Brain (tissue), 1 donor: ENCODE results near the genes SYNE1, TIAM2 and CLDN20.

DNA sequence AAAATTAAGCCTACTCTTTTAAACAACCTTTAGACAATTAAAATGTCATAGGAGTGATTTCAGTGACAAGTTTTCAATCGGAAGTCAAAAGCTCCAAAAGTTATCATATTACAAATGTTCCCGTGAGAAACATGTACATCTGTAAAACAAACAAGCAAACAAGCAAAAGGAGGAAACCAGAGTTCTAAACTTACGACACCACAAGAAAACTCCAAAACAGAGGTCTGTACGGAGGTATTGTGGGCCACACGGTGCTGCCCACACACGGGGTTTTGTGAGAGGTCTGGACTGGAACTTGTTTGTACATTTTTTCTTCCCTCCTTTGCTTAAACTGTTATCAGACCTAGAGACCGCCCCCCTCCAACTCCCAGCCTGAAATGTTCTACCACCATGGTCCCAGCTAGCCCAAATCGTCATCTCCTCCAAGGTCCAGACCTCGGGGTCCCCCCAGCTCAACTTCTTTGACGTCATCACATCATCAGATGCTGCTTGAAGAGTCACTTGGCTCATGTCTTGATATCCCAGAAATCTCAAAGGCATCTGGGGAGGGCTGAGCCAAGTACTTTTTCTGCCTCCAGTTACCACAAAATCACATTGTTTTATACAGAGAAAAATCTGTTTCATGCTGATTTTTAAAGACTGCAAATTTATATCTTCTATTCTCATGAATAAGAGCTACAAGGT lies 2.9 kb upstream of the CCDC170 start:
- RRBS: no CpG with 5 or more reads among the region's 10 CpGs

DNA sequence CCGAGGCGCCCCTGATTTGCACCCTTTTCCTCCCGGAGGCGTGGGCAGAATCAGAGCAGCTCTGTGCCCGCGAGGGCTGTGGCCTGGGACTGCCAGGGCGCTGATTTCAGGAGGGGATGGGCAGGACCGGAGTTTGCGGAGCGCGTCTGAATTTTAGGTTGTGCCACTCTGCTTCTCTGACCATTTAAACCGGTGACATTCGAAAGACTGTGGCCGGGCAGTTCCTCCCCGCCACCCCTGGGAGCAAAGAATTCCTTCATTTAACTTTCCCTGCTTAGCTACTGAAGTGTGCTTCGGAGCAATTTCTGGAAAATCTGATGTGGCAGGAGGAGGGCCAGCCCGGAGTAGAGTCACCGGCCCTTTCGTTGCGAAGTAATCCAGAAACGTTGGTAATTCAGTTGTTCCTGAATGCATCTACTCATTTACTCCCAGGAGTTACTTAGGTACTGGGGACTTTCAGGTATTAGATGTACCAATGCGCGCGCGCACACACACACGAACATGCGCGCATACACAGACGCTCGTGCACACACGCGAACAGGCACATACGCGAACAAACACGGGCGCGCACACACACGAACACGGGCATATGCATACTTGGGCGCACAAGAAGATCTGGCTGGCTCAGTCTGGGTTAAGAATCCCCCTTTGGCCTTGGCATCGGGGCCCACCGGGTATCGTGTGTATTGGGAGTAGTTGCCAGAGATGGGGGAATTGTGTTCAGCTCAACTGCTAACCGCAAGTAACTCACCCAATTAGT lies 611 bp downstream of the CCDC170 start:
- RRBS: under 1% methylated on average over 10 of the region's 44 CpGs

- RRBS: no CpG with 5 or more reads among the region's 5 CpGs
Observed at GRCh38 chr6:151633548-151633953, 139.7 kb downstream of the CCDC170 start.

DNA sequence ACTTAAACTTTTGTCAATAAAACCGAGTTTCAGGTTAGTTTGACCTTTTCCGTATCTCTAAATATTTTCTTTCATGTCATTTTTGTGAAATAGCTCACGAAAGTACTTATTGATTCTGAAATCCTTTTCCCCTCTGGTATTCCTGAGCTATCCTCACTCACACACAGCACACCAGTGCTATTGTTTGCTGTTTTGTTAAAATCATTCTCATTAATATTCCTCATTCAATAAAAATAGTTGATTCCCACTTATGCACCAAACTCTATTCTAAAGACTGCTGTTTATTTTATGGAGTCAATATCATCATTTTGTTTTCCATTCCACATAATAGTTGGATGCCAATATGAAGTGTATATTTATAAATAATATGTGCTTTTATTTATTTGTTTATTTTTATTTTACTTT lies 149.2 kb upstream of the ESR1 start:
- RRBS: no CpG with 5 or more reads among the region's 3 CpGs

DNA sequence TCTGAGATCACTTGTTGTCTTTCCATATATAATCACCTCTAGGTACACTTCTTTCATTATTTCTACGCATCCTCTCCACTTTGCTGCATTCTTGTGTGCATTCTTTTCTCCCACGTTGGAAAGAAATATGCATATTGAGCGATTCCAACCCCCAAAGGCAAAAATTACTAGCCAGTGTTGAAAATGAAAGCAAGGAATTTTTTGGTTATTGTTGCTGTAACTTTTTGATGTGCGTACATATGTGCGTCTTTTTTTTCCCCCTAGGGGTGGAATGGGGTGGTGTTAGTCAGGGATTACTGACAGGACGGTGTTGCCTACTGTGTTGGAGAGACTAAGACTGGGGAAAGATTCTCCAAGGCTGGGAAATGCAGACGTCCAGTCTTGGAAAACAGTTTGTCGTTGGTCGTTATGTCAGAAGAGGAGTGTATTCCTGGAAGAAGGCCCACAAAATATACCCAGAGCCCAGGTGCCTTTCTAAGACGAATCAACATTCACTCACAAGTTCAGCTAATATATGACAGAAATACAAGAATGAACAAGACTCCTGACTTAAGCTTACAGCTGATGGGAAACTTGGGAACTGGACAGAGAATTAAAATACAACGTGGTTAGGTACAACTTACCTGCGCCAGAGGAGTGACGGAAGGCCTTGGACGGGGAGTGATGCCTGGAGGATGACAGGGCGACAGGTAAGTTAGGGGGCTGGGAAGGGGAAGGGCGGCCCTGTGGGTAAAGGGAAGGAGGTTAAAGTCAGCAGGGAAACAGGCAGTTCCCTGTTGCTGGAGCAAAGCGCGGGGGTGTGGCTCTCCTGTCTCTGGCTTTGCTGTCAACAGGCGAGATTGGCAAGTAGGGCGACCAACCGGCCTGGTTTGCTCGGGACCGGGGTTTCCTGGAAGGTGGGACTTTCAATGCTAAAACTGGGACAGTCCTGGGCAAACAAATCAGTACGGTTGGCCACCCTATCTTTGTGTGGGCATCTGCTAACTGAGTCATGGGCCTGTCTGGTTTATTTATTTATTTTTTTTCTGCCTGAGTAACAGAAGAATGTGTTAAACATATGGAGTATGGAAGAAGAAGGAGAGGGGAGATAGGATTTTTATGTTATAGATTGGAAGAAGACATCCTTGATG lies 43.9 kb upstream of the ESR1 start:
- RRBS: no CpG with 5 or more reads among the region's 24 CpGs

DNA sequence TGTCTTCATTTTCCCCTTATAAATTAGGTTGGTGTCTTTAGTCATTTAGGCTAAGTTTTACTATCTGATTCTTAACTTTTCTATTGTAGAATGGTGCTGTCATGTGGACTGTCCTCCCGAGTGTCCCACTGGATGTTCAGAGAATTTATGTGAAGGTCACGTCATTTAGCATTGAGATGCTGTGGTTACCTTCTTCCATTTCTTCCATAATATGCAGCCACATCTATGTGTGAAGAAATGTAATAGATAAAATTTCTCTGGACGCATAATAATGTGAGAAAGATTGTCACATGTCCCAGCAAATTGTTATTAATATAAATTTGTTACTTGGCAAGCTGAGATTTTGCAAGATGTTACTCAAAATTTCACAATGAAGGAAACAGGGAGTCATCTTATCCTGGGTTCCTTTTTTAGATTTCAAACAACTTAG lies 3.5 kb downstream of the ESR1 start:
- RRBS: no CpG with 5 or more reads among the region's 3 CpGs

DNA sequence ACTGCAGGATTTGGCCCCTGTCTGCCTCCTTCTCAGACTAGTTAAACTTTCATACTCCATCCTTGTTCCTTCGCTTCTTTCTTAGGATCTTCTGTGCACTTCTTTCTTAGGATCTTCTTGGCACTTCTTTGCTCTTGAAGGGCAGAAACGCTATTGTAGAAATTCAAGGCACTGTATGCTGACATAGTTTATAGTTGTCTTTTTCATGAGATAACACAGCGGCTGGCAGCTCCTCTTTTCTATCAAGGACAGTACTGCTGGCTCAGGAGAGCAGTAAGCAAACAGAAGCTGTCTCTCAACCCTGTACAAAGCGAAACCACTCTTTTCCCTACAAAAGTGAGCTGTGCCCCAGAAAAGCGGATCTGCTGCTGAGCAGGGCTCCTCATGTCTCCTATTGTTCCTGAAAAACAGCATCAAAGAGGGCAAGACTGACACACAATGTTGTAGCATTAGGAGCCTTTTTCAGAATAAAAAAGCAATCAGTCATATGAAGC lies 255.7 kb downstream of the ESR1 start:
- RRBS: no CpG with 5 or more reads among the region's 5 CpGs

- RRBS: no CpG with 5 or more reads among the region's 13 CpGs
Observed at GRCh38 chr6:152277684-152278470, 359.3 kb downstream of the SYNE1 start.

DNA sequence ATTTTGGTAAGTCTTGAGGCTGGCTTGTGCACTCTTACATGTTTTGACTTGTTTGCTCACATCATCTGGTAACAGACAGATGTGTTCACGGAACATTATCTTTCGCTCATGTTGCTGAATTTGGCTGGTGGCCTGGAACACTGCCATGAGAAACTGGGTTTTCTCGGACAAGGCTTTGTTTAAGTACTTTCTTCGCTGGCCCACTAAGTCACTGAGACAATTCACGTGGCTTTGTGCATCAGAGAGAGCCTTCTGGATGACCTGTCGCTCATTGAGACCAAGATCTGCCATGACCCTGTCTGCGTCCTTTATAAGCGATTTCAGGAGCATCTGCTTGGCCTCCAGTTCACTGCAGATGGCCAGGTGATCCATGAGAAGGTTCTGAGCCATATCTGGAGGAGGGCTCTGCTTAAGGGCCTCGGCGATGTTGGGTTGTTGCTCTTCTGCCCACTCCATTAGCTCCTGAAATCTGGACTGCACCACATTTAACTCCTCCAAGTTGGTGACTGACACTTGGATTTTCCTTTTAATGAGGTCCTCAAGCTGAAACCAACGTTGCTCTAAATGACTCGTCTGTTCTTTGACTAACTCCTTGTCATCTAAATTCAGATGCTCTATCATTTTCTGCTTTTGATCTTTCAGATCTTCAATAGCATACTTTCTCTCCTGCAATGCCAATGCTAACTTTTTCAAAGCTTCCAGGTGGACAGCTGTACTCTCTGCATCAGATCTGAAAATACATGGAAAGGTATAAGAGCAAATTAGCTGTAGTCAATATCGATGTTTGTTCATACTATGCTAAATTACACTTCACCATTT lies 305.8 kb downstream of the SYNE1 start:
- RRBS: no CpG with 5 or more reads among the region's 13 CpGs

GRCh38 chr6:152378047-152378768 lies 259.0 kb downstream of the SYNE1 start:
- RRBS: no CpG with 5 or more reads among the region's 5 CpGs

GRCh38 chr6:152636731-152637534 lies at the start of gene SYNE1:
SYNE1 (minus strand) TSS chr6:152637362.
- RRBS: 2% methylated on average over 43 of the region's 73 CpGs

DNA sequence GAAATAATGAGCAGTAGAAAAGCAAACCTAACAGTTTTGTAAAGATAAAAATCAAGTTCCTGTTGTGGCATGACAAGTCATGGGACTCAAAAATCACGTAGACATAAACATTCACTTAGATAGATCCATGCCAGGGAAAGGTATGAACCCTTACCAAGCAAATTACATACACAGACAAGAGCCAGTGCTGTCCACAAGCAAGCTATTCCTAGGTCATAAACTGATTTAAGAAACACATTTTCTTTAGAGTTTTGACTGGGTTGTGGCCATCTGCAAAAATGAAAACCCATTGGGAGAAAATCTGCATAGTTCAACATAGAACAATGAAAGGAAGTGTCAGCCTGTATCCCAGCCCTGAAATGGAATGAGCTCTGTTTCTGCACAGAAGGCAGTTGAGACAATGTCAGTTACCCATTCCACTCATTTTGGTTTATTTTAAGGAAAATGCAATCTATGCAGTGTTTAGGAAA lies 2.1 kb upstream of the MYCT1 start:
- RRBS: no CpG with 5 or more reads among the region's 1 CpG

- RRBS: no CpG with 5 or more reads among the region's 2 CpGs
Observed at GRCh38 chr6:153597086-153597399, 442.0 kb upstream of the OPRM1 start.

DNA sequence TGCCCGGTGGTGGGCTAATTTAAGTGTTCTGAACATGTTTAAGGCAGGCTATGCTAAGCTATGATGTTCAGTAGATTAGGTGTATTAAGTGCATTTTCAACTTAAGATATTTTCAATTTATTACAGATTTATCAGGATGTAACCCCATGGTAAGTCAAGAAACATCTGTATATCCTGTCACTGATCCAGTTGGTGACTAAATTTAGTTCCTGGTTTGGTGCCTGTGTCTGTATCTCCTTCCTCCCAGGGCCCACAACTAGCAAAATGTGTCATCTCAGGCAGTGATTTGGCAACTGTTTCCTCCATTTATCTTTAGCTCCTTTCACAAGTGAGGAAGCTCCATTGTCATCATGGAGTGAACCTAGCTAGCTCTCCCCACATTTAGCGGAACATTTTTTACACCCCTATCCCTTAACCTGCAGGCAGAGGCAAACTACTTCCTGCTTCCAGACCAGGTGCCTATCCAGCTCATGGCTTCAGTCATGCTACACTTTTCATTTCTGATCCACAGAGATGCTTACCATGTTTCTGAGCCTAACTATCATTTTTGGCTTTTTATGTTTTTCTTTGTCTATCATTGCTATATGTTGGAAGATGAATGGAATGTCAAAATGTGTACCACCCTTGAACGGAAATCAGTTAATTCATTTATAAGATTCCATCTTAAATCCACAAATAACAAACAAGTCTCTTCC lies 99.5 kb downstream of the IPCEF1 start:
- RRBS: no CpG with 5 or more reads among the region's 3 CpGs

GRCh38 chr6:154820087-154820435 lies 86.8 kb downstream of the SCAF8 start:
- RRBS: no CpG with 5 or more reads among the region's 2 CpGs

GRCh38 chr6:154995164-154996207 lies at the start of gene TIAM2:
TIAM2 (plus strand) TSS chr6:154995315.
- RRBS: 3% methylated on average over 67 of the region's 125 CpGs

GRCh38 chr6:155106615-155107402 lies 111.7 kb downstream of the TIAM2 start:
- RRBS: no CpG with 5 or more reads among the region's 13 CpGs

DNA sequence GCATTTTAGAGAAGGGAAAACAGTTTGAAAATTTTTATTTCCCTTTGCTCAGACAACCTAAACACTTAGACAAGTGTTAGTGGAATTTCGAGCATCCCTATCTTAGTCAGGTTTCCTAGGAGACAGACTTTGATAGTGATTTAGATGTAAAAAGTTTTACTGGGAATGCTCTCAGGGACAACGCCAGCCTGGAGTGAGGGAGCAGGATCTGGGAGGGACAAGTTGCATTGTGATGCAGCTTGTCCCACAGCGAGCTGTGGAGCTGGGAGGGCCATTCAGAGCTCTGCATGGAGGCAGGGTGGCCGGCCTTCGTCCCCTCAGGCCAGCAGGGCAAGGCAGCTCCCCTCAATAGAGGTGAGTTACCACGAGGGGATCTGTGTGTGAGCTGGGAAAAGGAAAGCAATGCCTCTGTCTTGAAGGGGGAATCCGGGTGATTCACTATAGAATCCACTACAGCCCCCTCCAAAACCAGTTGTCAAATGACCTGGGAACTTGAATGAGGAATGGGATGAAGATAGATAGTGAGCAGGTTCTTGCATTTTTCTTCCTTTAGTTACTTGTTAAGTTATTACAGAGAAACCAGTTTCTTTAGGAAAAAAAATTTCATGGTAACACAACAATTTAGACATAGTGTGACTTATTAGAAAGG lies 114.8 kb upstream of the CLDN20 start:
- RRBS: no CpG with 5 or more reads among the region's 7 CpGs

GRCh38 chr6:155263641-155264014 lies at the start of gene CLDN20:
CLDN20 (plus strand) TSS chr6:155264013.
- RRBS: no CpG with 5 or more reads among the region's 3 CpGs

DNA sequence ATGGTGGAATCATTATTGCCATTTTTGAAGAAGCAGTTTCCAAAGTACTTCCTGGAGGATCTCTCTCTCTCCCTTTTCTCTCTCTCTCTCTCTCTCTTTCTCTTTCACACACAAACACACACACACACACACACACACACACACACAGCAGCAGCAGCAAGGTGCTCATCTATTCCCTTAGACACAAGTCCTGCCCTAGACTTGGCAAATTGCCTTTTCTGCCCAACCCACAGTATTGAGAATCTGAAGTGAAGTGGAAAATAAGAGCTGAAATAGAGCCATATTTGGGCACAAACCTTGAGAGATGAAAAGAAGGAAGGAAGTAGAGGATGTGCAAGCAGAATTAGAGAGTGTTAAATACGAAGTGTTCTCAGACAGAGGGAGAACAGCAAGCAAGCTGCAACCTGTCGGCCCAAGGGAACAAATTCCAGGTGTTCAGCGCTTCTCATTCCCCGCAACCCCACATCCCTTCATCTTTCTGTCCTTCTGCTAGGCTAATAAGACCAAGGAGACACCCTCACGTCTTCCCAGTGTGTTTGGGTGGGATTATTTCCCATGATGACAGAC lies 557.5 kb upstream of the NOX3 start:
- RRBS: no CpG with 5 or more reads among the region's 5 CpGs